A172 (cell line): ENCODE data around the genes SMARCA5, GYPE, GYPB and ANAPC10.

DNA sequence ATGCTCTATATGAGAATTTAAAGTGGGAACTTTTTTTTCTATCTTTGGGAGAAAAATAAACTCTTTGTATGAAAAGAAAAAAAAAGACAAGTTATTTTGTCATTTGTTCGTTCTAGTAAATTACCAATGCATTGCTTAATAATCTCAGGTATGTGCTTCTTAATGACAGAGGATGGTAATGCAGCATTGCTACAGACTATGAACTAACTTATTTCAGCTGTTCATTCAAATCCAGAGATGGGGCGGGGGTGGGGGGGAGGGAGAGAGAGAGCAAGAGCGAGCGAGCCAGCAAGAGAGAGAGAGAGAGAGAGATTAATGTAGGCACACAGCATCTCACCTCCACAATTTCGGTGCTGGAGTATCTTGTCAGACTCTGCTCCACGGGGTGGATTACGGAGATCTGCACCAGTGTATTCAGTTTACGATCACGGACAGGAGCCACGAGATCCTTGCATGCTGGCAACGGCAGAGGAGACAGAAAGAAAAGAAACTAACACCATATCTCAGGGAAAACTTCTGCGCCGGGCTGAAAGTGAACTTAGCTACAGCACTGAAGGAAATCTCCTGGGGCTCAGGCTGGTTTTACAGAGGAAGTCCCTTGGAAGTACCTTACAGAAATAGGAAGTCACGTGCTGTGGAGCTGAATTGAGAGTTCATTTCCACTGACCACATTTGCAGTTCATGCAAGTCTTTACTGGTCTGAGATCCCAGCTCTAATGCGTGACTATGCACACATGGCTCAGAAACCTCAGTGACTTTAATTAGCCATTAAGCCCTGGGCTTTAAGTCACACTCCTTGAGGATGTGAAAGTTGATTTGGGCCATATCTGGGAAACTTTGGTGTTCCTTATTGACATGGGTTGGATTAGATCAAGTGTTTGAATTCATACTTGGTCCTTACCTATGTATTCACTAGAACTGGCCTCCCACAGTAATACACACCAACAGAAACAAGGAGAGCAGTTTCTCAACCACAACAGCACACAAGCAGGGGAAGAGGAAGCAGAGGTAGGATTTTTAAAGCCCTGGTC, 440.9 kb downstream of the INPP4B start:
- RAMPAGE, long total RNA: no peak

DNA sequence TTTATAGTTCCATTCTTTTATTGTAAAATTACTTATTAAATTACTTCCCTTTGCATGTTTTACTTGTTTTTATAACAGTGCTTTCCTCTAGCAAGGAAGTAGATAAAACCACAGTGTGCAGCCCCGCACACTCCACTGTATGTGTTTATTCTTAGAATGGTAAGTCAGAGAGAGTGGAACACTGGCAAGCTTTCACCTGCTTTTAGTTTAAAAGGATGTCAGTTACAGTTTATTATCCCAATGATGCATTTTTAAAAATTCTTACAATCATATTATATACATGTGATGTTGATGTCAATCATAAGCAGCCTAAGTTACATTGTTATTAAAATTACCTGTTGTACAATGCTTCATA, 149.3 kb downstream of the INPP4B start:
- RAMPAGE, long total RNA: no peak

DNA sequence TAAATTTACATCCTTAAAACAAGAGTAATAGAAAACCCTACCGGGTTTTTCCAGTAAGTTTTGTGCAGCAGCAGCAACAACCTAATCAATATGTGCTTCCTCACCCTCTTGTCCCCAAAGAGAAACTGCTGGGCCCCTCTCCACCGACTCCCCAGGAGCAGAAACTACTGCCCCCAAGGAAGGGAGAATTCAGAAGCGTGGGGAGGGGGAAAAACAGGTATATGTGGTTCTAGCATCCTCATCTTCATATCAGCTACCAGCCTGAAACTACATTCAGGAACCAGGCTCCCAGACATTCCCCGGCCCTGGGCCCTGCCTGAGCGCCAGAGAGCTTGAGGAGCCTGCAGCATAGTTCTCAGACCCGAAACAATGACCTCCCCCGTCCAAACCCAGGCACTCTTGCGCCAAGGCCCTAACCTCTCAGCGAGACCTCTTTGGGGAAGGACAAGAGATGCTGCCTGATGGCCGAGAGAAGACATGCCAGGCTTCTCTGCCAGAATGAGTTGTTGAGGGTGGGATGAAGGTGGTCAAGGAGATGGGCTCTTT, 941 bp downstream of the INPP4B start:
- RAMPAGE, long total RNA: no peak

DNA sequence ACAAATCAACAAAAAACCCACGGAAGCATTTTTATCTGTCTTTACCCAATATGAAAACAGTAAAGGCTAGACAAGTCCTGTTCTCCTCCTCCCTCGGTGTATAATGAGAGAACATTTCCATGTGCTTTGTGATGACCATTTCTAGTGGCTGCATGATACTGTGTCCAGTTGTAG, 22.6 kb downstream of the GAB1 start:
- RAMPAGE, long total RNA: no peak

- RAMPAGE, long total RNA: no peak
Measured at GRCh38 chr4:143415350-143415985, 78.8 kb downstream of the GAB1 start.

DNA sequence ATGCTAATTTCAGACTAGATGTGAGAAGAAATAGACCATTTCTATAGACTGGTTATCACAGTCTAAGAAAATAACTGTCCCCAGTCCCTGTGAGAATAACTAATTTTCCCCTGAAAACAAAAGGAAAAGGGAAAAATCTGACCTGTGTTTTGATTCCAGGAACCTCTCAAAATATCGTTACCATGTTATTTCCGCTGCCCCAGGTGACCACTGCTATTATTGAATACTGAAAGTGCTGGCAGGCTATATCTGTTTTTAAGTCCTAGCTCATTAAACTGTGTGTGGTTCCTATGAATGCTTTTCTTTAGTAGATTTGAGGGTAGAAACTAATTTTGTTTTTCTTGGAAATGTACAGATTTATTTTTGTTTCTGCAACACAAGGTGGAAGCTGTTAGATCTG, 83.6 kb downstream of the GAB1 start:
- RAMPAGE, long total RNA: no peak

- RAMPAGE, long total RNA: no peak
Measured at GRCh38 chr4:143513406-143514359, at the start of gene SMARCA5. Gene SMARCA5 (plus strand): TSS chr4:143513702.

DNA sequence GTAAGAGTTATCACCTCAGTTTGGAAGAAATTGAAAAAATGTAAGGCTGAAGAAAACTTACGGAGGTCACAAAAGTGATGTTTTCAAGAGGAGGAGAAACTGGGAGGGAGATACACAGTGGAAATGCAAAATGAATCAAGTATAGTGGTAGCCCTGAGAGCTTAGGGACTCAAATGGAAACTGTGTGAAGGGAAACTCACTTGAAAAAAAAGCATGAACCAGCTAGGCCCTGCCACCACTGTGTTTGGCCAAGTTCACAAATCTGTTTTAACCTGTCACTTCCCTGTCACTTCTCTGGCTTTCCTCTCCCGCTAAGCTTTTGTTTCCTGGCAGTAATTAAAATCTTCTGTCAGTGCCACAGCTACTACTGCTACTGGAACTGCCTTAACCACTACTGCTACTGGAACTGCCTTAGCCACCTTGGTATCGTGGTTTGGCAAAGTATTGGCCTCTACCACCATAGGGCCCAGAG, 41.3 kb downstream of the SMARCA5 start:
- RAMPAGE, long total RNA: no peak

- RAMPAGE, long total RNA: no peak
Measured at GRCh38 chr4:143905201-143905688, at the start of gene GYPE. Gene GYPE (minus strand): TSS chr4:143905559.

DNA sequence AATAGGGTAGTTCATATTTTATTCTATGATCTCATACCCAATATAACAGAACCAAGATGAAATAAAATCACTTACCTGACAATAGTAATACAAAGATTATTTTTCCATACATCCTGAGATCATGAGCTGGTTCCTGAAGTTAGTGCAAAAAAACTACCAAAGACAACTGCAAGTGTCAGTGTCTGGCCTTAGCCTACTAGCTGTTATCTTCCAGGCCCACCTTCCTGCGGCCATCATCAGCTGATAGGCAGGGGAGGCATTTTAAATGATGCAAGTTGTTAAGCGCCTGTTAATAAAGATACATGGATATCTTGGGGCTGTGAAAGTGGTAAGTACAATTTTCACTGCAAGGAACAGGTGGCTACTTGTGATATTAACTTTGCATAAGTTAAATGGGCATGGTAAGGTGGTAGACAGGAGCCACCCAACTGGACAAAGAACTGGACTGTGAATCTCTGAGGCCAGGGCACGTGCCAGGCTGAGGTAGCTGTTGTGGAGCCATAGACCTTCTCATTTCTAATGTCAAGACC, at the start of gene GYPB:
Gene GYPB, minus strand, starts transcription at position 205 of the 530 bp plus-strand sequence.
- RAMPAGE, long total RNA: no peak

DNA sequence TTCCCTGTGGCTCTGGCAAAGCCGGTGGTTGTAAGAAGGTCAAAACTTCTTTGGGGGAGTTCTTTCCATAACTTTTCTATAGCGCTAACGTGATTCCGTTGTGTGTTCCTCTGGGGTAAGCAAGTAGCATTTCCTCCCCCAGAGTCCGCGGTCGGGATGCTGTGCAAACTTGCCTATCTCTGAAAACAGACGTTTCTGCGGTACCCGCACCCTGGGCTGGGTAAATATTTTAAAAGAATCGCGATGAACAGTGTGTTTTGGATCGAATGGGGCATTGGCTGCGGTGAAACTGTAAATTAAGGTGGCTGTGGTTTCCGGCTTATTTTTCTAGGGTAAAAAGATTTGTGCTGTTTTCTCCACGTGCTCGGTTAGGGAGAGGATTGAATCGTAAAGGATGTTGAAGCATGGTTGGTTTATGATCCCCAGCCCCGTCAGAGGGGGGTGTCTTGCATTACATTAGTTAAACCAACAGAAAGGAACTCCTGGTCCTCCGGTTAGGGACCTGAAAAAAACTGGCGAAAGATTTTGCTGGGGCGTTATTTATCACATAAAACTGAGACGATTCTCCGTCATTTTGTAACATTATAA, 1.1 kb downstream of the HHIP start:
- RAMPAGE, long total RNA: no peak

- RAMPAGE, long total RNA: start-site peak on the minus strand at chr4:145098158-145098203, 829 and 1,462 reads in 2 replicates; start-site peak on the plus strand at chr4:145098296-145098339, 296 and 620 reads in 2 replicates
Measured at GRCh38 chr4:145097559-145098413, at the start of gene ANAPC10. Gene ANAPC10 (minus strand): TSS chr4:145098196.

GRCh38 chr4:145480332-145480838, 1.3 kb upstream of the SMAD1 start:
- RAMPAGE, long total RNA: no peak

- RAMPAGE, long total RNA: no peak
Measured at GRCh38 chr4:145488925-145490214, 7.7 kb downstream of the SMAD1 start.

GRCh38 chr4:145514442-145514905, 32.8 kb downstream of the SMAD1 start:
- RAMPAGE, long total RNA: no peak

DNA sequence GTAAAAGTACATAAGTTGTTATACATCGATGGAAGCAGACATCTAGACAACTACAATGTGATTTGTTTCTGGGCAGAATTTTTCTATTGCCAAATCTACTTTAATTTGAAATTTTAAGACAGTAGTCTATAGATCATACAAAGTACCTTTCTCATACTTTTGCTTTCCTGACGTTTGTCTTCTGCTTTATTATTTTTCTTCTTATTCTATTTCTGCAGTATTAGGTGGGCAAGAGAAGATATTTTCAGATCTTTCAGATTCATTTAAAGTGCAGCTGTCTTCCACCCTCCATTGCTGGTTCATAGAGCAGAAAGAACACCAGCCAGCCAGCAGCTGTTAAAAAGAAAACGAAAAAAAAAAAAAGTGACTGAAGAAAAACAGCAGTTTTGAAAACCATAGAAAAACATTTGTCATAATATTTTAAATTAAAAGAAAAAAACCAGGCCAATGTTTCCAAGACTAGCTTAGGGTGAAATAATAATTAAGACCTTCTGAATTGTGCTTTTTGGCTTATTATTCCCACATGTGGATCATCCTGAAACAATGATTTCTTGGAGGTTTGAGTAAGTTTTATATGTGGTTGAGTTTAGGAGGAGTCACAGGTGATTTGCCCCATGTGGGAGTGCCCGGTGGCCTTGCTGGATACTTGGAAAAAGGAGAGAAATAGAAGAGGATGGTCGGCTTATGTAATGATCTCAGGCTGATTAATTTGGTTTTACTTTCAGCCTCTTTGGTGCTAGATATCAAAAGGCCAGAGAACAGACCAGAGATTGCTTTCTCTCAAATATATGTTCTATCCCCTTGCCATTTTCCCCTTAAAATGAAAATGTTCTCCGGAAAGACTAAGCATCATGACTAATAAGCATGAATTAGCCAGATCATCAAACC, 43.0 kb downstream of the SMAD1 start:
- RAMPAGE, long total RNA: no peak

GRCh38 chr4:145559964-145560489, 59.2 kb upstream of the MMAA start:
- RAMPAGE, long total RNA: no peak

DNA sequence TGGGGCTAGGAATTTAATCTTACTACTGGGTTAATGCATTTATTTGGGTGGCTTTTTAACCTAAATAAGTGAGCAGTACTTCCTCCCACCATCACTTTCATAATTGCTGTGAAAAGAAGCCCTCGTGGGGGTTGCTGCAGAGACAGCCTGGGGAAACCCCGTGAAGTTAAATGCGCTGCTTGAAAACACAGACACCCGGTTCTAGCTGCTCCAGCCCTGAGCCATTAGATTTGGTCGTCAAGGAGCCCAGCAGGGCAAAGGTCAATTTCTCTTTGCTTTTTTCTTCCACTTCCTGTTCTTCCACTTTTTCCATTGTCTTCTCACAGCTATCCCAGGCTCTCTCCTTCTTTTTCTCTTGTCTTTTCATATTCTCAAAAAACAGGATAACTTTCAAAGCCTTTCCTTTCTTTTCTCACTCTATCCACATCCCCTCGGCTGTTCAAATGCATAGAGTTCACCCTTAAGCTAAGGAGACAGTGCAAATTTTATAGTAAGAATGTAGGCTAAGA, 91.4 kb upstream of the ZNF827 start:
- RAMPAGE, long total RNA: no peak

DNA sequence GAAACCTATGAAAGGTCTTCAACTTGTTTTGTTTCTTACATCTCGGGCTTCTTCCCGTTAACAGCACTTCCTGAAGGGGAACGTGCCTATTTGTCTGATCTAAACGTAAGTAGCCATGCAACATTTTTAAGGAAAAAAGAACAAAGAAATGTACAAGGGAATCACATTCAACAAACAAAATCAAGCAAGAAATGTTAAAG, 111.9 kb upstream of the TTC29 start:
- RAMPAGE, long total RNA: no peak

- RAMPAGE, long total RNA: no peak
Measured at GRCh38 chr4:147732598-147733536, 979 bp downstream of the ARHGAP10 start.